Anterior vena cava (tissue), 1 donor: ENCODE results near the genes BEND2, CDKL5 and MAP7D2.

DNA sequence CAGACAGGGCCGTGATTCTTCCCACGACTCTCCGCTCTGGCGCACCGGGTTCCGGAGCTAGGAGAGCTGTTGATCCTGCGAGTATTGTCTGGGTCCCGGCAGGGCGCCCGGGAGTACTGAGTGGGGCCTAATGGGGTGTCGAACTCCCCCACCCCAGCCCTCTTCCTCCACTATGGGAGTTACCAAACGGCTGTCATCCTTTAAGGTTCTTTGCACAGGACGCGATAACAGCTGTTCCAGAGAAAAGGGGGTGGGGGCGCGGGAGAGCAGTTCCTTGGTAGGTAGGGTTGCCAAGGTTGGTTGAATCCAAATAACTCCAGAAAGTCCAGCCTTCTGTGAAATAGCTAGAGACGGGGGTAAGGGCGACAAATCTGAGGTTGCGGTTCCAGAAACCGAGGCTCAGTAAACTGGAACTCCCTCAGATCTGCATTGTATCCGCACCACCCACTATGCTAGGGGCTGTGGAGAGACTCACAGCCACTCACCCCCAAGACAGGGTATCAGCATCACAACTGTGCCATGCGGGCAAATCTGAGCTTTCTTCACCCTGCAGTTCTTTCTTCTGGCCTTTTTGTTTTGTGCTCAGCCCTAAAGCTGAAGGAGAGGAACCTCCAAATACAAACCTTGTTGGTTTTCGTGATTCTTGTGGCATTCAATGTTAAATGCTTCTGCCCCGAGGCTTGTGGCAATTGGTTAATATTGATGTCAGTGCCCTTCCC lies 493 bp downstream of the CA5B start:
- PRO-cap: no peak

- PRO-cap: no peak
Observed at GRCh38 chrX:15804434-15804808, 14.1 kb downstream of the ZRSR2 start.

DNA sequence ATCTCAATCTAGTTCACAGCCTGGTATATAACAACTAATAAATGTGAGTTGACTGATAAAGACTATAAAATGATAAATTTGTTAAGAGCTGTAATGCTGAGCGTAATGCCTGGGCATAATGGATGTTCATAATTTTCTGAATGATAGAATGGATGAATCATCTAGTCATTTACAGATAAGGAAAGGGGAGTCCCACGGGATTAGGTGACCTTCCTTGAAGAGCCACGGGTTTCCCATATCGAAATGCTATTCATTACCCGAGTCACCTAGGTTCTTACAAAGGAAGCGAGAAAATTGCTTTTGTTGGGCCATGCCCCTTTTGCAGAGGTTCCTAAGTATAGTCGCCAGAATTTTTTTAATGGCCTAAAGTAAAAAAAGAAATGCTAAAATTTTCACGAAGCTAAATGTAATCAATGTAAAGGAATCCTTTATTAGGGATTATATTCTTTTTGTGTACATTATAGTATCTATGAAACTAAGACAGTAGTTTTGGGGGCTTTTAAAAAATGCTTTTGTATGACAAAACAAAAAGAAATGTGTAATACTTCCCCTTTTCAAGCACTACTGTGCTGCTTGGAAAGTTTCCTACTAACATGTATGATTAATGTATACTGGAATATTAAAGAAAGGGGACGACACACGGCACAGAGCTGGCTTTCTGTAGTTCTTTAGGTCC lies 1.3 kb upstream of the AP1S2 start:
- PRO-cap: no peak

DNA sequence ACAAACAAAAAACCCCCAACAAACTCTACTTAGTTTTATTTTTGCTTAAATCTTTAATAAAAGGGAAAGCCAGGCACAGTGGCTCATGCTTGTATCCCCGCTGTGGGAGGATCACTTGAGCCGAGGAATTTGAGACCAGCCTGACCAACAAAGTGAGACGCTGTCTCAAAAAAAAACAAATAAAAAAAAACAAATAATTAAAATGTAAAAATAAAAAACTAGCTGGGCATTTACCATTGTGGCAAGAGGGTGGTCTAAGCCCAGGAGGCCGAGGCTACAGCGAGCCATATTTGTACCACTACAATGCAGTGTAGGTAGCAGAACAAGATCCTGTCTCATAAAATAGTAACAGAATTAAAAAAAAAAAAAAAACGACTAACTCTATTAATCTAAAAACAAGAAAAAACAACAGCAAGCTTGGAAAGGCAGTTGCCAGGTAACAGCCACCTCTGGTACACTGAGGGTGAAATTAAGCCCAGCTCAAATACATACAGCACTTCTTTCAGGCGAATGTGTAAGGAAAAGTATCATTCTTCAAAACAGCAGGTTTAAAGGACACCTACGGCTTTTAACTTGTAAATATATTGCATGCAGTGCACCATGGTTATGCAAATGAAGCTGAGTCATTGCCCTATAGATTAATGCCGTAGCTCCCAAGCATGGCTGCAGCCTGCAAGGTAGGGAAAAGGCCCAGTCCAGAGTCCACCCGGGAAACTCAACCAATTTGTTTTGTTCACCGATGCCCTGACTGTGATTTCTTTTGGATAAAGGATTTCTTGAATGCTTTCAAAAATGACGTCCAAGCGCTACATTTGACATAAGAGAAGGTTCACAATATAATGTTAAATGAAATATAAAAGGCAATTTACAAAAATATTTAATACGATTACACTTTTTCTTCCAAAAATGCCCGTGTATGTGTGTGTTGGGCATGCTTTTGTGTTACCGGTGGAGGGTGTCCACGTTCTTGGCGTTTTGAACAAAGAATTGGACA lies 14.5 kb upstream of the TXLNG start:
- PRO-cap: no peak

DNA sequence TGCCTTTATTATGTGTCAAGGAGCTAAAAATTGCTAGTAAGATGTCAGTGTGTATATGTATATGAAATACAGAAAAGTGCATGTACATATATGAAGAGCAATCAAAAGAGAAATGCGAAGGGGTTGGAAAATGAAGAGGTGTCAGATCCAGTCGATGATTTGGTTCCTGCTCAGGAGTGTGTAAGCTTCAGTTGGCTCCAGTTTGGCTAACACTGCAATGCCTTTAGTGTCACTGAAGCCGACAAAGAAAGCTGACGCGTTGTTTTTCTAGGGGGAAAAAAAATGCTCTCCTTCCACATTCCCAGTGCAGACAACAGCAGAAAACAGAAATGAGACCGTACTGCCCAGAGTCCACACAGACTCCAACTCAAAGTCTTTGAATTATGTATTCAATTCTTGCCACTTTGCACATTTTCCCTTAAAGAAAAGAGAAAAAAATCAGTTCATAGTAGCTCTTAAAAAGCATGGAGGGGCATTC lies 154.3 kb downstream of the NHS start:
- PRO-cap: no peak

- PRO-cap: no peak
Observed at GRCh38 chrX:17553444-17553892, 178.5 kb downstream of the NHS start.

DNA sequence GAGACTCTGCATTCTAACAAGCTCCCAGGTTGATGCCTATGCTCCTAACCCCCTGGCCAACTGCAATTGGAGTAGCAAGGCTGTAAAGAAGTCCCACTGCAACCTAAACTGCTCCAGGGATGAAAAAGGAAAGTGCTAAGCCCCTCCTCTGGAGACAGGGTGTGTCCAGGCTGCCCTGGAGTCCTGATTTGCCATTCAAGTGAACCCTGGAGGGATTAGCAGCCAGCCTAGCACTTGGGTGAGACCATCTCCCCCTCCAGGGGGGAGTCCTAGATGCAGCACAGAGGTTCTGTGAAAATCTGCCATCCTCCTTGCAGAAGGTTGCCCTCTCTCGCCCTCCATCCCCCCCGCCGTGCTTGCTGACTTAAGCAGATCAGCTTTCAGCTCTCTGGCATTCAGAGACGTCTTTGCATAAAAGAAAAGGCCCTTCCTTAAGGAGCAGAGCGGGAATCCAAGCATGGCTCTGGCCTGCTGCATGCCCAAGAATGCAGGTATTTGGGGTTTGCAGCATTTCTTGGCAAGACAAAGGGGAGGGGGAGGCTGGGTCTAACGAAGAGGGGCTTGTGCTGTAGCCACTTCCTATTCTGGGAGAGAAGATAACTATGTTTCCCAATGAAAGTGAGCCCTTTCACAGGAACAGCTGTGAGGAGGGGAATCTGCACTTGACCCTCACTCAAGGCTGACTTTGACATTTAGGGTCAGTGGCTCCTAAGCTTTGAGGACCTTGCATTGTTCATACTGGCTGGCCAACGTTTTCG lies 102.0 kb upstream of the SCML1 start:
- PRO-cap: no peak

GRCh38 chrX:17655179-17655687 lies 82.1 kb upstream of the SCML1 start:
- PRO-cap: no peak

- PRO-cap: no peak
Observed at GRCh38 chrX:17741107-17741843, 4.0 kb downstream of the SCML1 start.

GRCh38 chrX:18220607-18221012 lies at the start of gene BEND2:
Gene BEND2, minus strand, starts transcription at chrX:18220886.
- PRO-cap: no peak

- PRO-cap: no peak
Observed at GRCh38 chrX:18353881-18354198, 648 bp downstream of the SCML2 start.

DNA sequence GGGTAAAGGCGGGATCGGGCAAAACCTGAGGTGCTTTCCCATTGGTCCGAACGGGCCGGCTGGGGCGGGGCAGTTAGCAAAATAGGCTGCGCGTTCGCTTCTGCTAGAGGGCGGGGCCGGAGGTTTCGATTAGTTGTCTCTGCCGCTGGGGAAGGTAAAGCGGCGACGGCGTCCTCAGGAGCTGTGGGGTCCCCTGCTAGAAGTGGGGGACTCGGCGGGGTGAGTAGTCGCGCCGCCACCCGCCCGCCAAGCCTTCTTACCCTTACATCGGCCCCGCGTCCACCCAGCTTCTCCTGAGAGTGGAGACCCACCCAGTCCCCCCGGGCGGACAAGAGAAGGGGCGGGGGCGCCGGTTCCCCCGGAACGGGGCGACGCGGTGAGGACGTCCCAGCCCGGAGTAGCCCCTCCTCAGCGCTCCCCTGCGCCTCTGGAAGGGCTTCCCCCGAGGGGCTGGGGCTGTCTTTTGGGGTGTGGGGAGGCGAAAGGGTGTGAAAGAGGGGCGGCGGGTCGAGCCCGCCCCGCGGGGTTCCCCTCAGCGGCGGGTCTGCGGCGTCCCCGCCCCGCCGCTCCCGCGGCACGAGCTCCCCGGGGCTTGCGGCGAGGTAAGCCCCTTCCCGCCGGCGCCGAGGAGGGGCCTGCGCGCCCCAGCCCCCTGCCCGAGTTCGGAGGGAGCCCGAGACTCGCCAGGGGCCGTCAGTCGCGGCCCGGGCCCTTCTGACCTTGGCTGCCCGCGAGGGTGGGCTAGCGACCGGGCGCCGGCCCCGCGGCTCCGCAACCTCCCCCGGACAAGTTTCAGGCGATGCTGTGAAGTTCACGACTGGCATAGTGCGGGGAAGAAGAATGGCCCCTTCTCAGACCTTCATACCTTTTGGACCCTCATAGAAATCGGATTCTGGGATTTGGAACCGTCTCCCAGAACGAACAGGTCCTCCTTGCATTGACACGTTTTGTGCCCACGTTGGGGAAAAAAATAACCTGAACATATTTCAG lies at the start of gene CDKL5:
Gene CDKL5, plus strand, starts transcription at position 132 of the 990 bp plus-strand sequence.
- PRO-cap: bidirectional peak, plus-strand start at position 157 of the sequence, minus-strand start outside the sequence

DNA sequence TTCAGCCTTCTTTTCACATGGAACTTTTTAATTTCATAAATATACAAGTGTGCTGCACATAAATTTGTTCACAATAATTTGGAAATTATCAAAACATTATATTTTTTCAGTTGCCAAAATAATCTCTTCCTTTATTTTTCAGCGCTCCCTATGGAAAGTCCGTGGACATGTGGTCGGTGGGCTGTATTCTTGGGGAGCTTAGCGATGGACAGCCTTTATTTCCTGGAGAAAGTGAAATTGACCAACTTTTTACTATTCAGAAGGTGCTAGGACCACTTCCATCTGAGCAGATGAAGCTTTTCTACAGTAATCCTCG lies 84.1 kb downstream of the RS1 start:
- PRO-cap: no peak

- PRO-cap: unidirectional peak, plus-strand start at chrX:18885907
Observed at GRCh38 chrX:18885512-18886014, 98.4 kb downstream of the PHKA2 start.

- PRO-cap: no peak
Observed at GRCh38 chrX:18934889-18935324, 49.0 kb downstream of the PHKA2 start.

DNA sequence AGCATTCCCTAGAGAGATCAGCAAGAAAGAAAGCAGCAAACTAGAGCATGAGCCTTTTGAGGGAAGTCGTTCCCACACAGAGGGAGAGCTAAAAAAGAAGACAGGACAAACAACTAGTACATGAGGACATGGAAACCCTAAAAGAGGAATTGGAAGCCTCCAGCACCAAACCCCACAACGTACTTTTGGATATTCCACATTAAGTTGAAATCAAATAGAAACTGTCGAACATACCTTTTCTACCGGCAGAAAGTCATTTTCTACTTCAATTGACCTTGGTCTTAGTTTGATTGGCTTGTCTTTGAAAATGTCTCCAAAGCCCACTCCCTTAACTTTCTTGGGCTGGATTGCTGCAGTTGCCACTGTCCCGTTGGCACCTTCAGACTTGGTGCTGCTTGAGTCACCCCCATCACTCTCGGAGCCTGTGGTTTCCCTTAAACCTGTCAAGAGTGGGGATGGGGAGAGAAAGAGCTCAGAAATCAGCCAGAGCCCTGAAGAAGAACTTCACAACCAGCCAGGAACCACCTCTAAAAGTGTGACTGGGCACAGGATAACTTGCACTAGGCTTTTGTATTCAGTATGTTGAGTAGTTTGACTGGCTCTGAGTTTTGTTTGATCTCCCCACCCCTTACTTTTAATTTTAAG lies 168.4 kb upstream of the MAP3K15 start:
- PRO-cap: no peak

DNA sequence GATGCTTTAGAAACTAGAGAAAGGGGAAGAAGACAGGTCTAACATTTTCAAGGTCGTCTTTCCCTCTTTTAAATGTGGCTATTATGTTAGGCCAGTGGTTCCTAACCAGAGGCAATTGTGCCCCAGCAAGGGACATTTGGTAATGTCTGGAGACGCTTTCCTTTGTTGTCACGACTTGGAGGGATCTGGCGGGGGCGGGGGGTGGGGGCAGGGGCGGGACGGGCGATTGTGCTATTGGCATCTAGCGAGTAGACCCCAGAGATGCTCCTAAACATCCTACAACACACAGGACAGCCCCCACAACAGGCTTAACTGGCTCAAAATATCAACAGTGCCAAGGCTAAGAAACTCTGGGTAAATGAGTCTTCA lies 94.8 kb downstream of the SH3KBP1 start:
- PRO-cap: no peak

DNA sequence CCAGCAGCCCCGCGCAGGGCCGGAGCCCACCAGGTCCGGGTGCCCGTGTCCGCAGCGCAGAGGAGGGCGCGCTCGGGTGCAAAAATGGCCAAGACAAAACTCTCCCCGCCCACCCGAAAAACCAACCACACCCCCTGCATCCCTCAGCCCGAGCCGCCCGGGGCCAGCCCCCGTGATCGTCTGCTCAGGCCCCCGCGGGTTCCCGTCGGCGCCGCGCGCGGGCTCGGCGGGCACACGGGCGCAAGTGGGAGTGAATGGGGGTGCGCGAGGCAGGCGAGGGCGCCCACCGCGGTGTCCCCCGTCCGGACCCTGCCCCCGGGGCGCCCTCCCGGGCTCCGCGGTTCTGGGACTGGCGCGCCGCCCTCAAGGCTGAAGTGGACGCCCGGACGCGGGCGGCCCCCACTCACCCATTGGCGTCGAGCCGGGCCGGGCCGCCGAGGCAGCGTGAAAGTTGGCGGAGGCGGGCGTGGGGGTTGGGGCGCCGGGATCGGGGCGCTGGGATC lies 449 bp downstream of the SH3KBP1 start:
- PRO-cap: bidirectional peak, plus-strand start at position 175 of the sequence, minus-strand start at position 86 of the sequence

DNA sequence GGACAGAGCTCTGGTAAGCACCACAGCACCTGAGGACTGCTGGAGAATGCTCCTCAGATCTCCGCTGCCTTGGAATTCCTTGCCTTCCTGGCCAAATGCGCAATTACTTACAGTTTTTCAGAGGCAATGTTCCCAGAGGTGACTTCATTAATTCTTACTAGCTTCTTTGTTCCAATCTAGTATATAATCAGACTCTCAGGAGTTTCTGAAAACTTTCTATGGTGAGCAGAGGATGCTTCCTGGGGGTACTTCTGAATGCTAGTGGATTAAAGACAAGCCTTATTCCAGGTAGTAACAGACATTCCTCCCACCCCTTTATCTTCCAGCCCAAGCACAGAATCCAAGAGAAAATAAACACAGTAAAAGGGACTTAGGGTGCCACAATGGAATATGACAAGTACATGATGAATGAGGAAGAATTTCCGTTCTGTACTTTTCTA lies 37.3 kb upstream of the SH3KBP1 start:
- PRO-cap: no peak

DNA sequence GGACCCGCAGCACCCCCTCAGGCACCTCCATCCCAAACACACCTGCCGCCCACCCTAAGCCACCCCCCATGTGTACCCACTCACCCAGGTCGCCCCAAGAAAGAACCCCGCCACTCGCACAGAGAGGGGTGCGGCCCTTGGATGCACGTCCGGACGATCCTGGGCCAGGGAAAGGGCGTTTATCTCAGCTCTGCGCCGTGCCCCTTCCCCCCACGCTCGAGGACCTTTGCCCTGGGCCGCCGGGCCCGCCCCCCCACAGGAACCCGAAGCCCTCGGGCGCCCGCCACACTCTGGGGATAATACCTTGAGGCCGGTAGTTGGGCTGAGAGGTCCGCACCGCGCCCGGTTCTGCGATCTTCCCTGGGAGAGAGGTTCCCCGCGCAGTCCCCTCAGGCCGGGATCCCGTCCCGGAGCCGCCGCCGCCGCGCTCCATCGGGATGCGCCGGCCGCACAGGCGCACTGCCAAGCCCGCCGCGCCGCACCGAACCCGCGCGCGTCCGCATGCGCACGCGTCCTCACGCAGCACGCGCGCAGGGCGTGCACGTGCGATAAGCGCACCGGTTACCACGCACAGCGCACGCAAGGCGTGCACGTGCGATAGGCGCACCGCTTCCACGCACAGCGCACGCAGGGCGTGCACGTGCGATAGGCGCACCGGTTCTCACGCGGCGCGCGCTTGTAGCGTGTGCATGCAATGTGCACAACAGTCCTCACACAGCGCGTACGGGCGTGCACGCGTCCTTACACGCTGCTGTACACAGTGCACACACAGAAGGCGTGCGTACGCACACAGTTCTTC lies at the start of gene MAP7D2:
Gene MAP7D2, minus strand, starts transcription at position 461 of the 799 bp plus-strand sequence.
- PRO-cap: no peak